Upper lobe of left lung (tissue), 5 donors: Measurements from ENCODE around the gene PDE6C.

DNA sequence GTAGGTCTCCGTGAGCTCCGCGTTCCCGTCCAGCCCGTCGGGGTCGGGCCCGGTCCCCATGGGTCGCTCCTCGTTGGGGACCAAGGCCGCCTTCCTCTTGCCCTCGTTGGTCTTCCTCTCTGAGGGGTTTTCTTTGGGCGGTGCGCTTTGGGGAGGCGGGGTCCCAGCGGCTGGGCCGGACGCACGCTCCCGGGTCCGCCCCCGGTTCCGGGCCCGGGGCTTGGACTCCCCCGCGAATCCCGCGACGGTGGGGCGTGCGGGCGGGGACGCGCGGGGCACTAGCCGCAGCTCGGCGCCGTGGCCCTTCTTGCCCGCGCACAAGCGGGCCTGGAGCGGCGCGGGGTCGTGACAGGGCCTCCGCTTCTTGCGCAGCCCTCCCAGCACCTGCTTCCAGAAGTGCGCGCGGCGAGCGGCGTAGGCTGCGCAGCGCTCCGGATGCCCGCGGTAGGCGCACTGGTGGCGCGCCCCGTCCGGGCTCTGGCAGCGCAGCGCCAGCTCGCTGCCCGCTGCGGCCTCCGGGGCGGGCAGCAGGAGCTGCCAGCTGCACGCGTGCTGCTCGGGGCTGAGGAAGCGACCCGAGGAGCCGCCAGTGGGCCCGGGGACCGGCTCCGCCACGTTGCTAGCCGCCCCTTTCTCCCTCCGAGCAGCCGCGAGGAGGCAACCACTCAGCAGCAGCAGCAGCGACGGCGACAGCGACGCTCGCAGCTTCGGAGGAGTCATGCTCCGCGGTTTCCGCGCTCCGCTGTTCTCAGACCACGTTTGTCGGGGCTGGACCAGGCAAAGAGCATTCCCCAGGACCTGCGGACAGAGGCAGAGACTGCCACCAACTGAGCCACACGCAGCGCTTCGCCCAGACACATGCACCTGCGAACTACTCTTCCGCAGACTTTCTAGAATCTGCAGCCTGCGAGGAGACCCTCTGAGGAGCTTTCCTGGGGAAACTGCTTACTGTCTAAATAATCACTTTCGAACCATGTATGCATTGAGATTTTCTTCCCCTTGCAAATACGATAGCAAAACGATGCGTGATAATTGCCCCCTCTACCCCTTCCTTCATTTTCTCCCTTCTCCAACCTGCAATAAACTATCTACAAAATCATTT is 685 bp downstream of the FGFBP3 start:
- PRO-cap, 2 experiments, result peak in 2 of 2 experiments; most common plus-strand start position 250 of the sequence (in 1); most common minus-strand start position 121 of the sequence (in 2)
- RAMPAGE, long total RNA, 4 experiments, result start-site peak on the minus strand in 1 of 4 experiments, centred at position 122 of the sequence, 5 reads per replicate

DNA sequence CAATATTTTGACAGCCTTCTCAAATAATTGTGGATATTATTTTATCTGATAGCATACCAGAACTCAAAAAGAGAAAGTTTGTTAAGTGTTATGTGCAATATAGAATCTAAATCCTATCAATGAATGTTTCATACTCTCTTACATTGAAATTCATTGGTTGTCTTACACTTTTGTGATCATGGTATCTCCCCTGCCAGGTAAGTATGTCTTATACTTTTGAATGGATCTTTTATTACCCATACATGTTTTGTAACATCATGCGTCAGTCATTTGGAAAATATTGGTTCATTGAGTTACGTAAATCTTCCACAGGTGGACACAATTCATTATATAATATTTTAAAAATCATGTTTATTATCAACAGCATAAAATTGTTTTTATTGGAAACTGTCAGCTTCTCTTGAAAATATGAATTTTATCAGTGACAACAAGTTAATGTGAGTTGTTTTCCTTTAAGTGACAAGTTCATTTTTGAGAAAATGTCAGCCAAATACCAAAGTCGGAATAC is 82.7 kb downstream of the BTAF1 start:
- PRO-cap, 2 experiments, result no peak in any of the 2 experiments
- RAMPAGE, long total RNA, 4 experiments, result no peak in any of the 4 experiments

DNA sequence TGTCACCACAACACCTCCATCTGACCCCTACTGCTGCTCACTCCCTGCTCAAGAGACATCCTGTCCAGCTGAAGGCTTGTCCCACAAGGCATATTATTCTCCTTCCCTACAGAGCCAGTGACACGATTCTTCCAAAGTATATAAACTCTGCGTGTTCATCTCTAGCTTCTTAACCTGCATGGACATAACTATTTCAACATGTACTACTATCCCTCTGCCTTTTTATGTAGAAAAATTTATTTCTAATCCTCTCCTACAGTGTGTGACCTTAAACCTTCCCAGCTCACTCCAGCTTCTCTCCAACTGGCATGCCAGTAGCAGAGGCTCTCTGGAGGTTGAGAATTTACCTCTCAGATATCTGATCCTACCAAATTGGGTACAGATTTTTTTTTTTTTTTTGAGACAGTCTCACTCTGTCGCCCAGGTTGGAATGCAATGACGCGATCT is 182.0 kb downstream of the CPEB3 start:
- PRO-cap, 2 experiments, result no peak in any of the 2 experiments
- RAMPAGE, long total RNA, 4 experiments, result no peak in any of the 4 experiments

GRCh38 chr10:92432426-92433105 is 141.3 kb downstream of the IDE start:
- PRO-cap, 2 experiments, result no peak in any of the 2 experiments
- RAMPAGE, long total RNA, 4 experiments, result no peak in any of the 4 experiments

- PRO-cap, 2 experiments, result no peak in any of the 2 experiments
- RAMPAGE, long total RNA, 4 experiments, result no peak in any of the 4 experiments
Observed at GRCh38 chr10:92688670-92689545, 847 bp upstream of the HHEX start.

DNA sequence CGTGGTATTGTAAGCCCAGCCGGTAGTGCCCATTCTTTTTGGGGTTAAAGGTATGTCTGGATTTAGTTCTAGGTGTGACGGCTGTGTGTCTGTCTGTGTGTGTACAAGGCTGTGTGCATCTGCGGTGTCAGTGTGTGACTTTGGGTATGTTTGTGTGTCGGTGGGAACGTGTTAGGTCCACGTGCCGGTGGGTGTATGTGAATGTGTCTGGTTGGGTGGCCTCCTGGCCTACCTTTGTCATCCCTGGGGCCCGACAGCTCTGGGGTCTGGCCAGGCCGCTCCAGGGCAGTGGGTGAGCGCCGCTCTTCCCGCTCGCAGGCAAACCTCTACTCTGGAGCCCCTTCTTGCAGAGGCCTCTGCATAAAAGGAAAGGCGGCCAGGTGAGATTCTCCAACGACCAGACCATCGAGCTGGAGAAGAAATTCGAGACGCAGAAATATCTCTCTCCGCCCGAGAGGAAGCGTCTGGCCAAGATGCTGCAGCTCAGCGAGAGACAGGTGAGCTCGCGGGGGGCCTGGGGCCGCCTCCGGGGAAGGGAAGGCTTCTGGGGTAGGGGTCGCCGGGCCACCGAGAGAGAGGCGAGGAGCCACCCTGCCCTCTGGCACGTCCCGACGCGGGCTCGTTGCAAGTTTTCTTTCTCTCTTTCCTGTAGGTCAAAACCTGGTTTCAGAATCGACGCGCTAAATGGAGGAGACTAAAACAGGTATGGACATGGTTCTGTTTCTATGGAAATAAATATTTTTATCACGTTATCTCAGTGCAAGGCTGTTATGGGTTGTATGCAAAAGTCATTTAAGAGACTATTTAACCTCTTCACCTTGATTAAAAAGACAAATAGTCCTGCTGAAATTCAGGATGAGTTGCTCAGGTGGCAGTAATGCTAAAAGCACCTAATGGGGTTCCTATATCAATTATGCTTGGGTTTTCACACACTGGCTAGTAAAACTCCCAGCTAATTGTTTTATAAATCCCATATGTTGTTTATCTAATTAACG is 2.6 kb downstream of the HHEX start:
- PRO-cap, 2 experiments, result no peak in any of the 2 experiments
- RAMPAGE, long total RNA, 4 experiments, result start-site peak on the plus strand in 1 of 4 experiments, centred at position 367 of the sequence, 10 reads per replicate

DNA sequence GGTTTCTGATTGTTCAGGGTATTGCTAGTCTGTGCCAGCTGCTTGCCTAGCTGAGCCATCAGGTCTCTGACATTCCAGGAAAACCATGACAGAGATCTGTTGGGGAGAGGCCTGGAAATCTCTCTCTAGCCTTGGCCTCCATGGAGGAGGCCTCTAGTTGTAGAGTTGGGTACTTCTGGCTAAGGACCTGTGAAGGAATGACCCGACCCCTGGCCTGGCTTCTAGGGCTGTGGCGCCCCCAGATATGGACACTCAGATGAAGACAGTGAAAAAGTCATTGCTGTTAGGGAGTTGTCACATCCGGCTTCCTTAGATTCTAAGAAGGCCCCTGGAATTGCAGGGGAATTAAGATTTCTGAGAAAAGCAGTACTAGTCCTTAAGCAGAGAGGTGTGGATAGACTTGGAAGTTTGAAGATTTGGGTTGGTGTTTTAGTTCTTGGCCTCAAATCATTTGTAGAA is 6.9 kb downstream of the HHEX start:
- PRO-cap, 2 experiments, result no peak in any of the 2 experiments
- RAMPAGE, long total RNA, 4 experiments, result no peak in any of the 4 experiments

DNA sequence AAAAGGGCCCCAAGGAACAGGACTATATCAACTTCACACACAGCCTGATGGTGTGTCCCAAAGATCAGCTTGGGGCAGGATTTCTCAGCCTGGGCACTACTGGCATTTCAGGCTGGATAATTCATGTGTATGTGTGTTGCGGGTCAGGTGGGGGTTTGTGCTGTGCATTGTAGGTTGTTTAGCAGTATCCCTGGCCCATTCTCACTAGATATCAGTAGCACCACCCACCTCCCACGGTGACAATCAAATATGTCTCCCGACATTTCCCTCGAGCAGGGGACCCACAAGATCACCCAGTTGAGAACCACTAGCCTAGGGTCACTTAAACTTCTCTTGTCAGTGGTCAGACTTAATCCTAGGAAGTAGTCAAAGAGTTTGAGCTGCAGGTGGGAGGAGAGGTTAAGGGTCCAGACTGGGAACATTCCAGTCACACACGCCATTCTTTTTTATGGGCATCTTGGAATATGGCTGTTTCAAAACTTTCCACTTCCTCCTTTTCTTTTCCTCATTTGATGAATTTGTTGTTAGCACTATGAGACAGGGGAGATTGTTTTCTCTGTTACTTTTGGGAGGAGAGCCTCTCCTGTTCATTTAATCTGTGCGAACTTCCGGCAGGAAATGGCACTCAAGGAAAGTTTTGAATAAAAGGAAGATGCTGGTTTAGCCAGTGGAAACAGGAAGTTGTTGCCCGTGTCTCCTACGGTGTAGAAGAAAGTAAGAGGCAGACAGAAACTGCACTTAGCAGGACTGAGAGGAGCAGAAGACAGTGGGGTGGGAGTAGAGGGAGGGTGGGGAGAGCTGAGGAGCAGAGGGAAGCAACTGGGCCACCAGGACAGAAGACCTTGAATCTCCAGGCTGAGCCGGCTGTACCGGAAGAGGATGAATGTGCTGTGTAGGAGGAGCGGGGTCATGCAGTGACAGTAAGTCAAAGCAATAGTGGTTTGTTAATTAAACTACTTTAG is 17.6 kb upstream of the EXOC6 start:
- PRO-cap, 2 experiments, result no peak in any of the 2 experiments
- RAMPAGE, long total RNA, 4 experiments, result start-site peak on the plus strand in 4 of 4 experiments, centred at positions 721 to 754 of the sequence, 48 to 95 reads per replicate

DNA sequence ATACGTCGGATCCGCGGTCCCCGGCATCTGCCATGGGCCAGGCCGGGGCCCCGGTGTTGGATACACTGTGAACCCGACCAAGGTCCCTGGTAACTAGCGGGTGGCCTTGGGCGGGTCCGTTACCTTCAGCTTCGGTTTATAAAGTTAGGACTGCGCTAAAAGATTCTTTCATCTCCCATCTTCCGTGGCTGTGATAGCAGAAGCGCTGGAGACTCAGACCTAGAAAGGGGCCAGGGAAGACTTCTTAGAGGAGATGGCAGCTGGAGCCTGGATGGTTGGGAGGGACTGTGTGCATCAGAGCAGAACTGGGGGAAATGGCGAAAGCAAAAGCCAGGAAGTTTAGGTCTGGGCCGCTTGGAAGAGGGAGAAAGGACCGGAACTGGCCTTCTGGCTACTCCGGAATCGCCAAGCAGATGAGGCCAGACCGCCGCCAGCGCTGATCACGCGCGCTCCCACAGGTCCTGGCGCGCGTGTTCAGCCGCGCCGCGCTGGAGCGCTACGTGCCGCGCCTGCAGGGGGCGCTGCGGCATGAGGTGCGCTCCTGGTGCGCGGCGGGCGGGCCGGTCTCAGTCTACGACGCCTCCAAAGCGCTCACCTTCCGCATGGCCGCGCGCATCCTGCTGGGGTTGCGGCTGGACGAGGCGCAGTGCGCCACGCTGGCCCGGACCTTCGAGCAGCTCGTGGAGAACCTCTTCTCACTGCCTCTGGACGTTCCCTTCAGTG is 1.8 kb downstream of the CYP26C1 start:
- PRO-cap, 2 experiments, result no peak in any of the 2 experiments
- RAMPAGE, long total RNA, 4 experiments, result no peak in any of the 4 experiments

DNA sequence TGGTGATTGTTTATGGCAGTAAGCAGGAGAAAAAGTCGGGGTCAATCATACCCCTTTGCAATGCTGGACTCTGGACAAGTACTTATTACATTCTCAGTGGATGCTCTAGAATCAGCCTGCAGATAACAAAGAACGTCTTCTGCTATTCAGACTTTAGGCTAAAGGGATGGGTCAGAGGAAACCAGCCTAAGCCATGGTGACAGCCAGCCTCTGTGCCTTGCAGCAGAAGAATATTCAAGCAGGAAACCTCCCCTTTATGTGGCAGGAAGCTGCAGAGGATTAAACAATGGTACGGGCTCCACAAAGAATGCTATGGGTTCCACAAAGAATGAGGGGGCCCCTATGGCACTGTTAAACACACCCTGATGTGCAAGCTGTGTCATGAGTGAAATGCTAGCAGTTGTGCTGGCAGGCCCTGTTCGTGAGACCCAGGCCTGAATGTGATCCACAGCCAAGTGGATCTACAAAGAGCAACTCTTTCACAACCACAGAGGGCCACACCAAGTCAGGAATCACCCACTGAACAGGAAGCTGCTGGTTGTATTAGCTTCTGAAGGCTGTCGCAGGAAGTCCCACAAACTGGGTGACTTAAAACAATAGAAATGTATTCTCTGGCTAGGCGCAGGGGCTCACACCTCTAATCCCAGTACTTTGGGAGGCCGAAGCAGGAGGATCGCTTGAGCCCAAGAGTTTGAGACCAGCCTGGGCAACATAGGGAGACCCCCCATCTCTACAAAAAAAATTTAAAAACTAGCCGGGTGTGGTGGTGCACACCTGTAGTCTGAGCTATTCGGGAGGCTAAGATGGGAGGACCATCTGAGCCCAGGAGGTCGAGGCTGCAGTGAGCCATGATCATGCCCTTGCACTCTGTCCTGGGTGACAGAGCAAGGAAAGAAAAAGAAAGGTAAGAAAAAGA is 68.8 kb downstream of the MYOF start:
- PRO-cap, 2 experiments, result no peak in any of the 2 experiments
- RAMPAGE, long total RNA, 4 experiments, result no peak in any of the 4 experiments

- PRO-cap, 2 experiments, result no peak in any of the 2 experiments
- RAMPAGE, long total RNA, 4 experiments, result no peak in any of the 4 experiments
Observed at GRCh38 chr10:93421100-93421981, 60.8 kb downstream of the MYOF start.

GRCh38 chr10:93438191-93438872 is 43.8 kb downstream of the MYOF start:
- PRO-cap, 2 experiments, result no peak in any of the 2 experiments
- RAMPAGE, long total RNA, 4 experiments, result no peak in any of the 4 experiments

GRCh38 chr10:93554820-93555493 is 11.5 kb upstream of the FFAR4 start:
- PRO-cap, 2 experiments, result no peak in any of the 2 experiments
- RAMPAGE, long total RNA, 4 experiments, result no peak in any of the 4 experiments

DNA sequence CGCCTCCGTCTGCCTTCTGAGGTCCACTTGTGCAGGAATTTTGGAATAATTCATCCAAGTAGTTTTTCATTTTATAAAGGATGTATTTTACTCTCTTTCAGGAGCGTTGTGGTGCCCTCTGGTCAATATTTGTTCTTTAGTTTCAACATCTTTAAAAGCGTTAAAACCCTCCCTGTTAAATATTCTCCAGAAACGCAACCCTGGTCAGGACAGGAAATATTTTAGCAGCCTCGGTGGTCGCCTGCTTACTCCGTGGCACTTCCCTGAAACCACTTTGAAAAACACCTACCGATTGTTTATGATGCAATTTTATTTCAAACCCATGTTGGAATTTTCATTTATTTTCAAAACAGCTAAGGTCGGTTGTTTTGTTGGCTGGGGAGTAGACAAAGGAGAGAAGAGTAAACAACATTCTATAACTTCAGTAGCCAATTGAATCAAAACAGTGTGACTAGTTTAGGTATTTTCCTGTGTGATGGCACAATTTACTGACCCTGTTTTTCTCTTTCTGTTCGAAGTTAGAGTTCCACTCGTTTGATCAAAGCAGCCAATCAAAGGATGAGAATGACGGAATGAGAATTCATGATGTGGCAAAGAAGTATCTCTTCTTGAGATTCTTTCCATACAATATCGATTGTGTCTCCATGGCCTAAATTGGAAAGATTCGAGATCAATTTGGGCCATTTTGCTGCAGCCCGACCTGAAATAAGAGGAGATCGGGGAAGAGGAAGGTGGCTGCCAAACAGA is 801 bp upstream of the RBP4 start:
- PRO-cap, 2 experiments, result no peak in any of the 2 experiments
- RAMPAGE, long total RNA, 4 experiments, result no peak in any of the 4 experiments

DNA sequence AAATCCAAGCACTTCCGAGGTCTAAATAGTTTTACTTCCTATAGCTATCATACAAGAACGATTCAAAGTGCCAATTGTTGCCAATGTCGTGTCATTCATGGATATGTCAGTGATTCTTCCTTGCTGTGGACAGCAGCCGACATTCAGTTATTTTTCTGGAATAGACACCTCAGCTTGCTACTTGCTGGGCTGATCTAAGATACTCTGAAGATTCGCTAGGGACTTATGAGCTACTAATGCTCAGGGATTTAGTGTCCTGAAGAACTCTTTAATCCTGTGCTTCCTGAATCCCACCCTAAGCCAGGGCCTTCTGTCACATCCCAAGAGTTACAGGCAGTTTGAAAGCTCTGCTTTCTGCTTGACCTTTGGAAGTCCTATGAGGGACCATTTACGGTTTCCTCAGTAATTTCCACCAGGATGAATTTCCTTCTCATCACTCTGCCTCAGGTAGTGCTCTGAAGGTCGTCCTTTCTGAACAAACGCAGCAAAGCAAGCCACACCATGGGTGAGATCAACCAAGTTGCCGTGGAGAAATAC is at the start of gene PDE6C:
TSS of gene PDE6C (plus strand) at position 313 of the 537 bp plus-strand sequence.
- PRO-cap, 2 experiments, result no peak in any of the 2 experiments
- RAMPAGE, long total RNA, 4 experiments, result no peak in any of the 4 experiments

GRCh38 chr10:94031496-94032223 is 37.9 kb downstream of the PLCE1 start:
- PRO-cap, 2 experiments, result no peak in any of the 2 experiments
- RAMPAGE, long total RNA, 4 experiments, result start-site peak on the plus strand in 1 of 4 experiments, at chr10:94032021-94032201 at its widest, 10 reads per replicate

DNA sequence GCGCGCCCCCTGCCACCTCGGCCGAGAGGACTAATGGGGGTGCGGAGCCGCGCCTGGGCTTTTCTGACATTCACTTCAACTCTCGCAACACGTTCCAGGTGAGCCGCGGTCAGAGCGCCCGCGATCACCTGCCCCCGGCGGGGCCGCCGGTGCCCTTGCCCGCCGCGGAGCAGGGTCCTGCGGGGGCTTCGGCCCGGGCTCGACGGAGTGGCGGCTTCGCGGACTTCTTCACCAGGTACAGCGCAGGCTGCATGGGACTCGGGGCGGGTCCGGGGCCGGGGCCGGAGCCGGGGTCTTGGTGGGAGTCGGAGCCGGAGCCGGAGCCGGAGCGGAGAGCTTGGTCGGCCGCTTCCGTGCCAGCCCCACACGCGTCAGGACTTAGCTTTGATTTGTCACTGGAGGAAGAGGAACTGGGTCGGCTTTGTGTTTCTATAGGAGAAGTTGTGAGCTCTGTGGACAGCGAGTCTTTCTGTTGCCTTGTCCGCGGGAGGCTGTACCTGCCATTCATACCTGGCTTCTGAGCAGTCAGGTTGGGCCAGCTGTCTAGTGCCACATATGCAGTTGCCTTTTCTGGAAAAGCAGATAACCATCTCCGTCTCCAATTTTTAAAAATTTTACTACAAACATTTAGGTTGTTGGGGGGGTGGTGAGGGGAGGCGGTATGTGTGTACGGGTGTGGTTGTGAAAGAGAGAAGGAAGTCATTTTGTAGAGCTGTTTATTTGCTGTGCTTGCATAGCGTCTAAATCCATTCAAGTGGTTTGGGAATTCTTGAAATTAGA is 1.2 kb downstream of the TBC1D12 start:
- PRO-cap, 2 experiments, result peak in 2 of 2 experiments; most common plus-strand start position 462 of the sequence (in 2); most common minus-strand start position 380 of the sequence (in 2)
- RAMPAGE, long total RNA, 4 experiments, result no peak in any of the 4 experiments

DNA sequence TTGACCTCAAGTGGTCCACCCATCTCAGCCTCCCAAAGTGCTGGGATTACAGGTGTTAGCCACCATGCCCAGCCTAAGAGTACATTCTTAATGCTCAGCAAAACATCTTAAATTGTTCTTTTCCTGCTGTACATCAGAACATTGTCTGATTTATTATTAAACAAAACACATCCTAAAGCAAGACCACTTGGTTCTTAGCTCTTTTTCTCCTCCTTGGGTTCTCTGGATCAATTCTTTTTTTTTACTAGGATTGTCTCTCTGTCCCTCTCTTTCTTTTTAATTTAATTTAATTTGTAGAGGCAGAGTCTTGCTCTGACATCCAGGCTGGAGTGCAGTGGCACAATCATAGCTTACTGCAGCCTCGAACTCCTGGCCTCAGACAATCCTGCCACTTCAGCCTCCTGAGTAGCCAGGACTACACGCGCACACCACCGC is 69.9 kb upstream of the HELLS start:
- PRO-cap, 2 experiments, result no peak in any of the 2 experiments
- RAMPAGE, long total RNA, 4 experiments, result no peak in any of the 4 experiments

- PRO-cap, 2 experiments, result no peak in any of the 2 experiments
- RAMPAGE, long total RNA, 4 experiments, result no peak in any of the 4 experiments
Observed at GRCh38 chr10:94687648-94687926, 4.1 kb downstream of the CYP2C18 start.

DNA sequence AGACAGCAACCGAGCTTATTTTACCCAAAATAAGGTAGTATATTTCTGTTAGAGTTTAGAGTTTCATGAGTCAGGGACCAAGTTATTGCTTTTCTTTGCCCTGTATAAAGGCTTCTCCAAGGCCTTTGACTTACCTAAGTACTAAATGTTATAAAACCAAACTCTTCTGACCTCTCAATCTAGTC is 1.9 kb upstream of the CYP2C9 start:
- PRO-cap, 2 experiments, result no peak in any of the 2 experiments
- RAMPAGE, long total RNA, 4 experiments, result no peak in any of the 4 experiments